LNCaP clone FGC (cell line): ENCODE results near the gene FHL2.

GRCh38 chr2:104656537-104657154 is 197.3 kb upstream of the POU3F3 start:
- RRBS, 2 experiments: no CpG with 5 or more reads among the region's 20 CpGs

GRCh38 chr2:104901384-104901935 is 47.5 kb downstream of the POU3F3 start:
- RRBS, 2 experiments: no CpG with 5 or more reads among the region's 12 CpGs

DNA sequence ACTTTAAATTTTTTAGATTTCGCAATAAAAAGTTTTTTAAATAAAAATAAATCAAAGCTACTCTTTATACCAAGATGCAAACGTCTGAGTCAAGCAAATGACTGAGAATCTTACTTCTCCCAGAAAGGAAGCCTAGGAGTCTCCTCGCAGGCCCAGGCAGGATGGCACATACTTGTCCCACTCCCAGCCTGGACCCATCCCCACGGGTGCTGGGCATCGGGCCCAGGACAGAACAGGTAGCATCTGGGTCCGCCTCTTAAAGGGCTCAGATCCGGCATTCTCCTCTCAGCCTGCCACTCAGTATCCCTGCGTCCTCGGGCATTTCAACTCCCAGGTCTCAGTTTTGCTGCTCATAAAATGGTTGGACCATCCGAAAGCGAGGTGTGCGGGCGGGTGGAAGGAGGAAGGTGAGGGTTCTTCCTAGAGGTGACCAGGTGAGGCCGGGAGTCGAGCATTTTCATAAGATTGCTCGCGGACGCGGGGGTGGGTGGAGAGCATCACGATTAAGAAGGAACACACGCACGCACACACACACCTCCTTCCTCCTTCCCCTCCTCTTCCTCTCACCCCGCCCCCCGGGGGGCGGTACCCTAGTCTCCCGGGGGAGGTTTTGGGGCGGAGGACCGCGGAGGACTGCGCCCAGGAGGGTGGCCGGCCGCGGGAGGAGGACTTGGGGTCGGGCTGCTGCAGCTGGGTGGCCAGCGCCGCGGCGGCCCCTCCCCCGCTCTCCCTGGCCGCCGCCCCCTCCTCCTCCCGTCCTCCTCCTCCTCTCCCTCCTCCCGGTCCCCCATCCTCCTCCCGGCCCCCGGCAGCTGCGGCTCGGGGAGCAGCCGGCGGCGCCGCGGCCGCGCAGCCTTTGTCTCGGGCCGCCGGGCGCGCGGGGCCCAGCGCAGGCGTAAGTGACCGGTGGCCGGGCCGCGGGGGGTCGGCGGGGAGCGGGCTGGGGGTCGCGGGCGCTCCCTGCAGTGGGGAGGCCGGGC is 98.0 kb upstream of the GPR45 start:
- RRBS, 2 experiments: 5 to 6% methylated on average over 26 of the region's 73 CpGs

GRCh38 chr2:105366822-105367407 is 29.6 kb downstream of the C2orf49 start:
- RRBS, 2 experiments: no CpG with 5 or more reads among the region's 5 CpGs

GRCh38 chr2:105377539-105377935 is 21.3 kb downstream of the FHL2 start:
- RRBS, 2 experiments: no CpG with 5 or more reads among the region's 7 CpGs

DNA sequence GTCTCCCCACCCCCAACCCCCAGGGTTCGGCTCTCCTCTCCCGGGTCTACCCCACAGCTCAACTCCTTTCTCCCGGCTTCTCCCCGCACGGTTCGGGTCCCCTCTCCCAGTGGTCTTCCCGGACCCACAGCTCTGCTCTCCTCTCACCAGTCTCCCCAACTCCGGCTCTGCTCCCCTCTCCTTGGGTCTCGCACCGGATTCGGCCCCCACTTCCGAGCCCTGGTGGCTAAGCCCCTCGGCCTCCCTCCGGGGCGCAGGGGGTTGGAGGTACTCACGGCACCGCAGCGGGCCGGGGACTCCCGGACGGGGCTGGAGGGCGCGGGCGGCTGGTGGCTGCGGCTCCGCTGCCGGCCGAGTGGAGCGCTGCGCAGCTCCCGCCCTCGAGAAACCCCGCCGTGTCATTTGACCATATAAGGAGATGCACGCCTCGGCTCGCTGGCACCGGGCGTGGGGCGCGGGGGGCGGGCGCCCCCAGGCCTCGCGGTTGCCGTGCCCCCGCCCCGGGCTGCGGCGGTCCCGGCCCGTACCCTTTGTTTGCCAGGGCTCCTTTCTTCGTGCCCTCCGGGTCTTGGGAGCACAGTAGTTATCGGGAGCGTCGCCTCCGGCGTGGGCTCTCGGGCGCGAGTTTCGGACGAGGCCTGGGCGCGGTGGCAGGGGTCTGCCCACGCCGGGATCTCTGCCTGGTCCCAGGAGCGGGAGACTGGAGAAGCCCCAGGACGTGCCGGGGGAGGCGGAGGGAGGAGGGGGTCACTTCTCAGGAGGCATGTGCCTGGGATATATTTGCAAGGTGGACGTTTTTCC is at the start of gene FHL2:
FHL2 (minus strand) TSS at position 357 of the 801 bp plus-strand sequence.
- RRBS, 2 experiments: 11 to 12% methylated on average over 50 to 59 of the region's 73 CpGs

GRCh38 chr2:105494416-105495032 is 95.7 kb upstream of the FHL2 start:
- RRBS, 2 experiments: no CpG with 5 or more reads among the region's 16 CpGs

- RRBS, 2 experiments: no CpG with 5 or more reads among the region's 6 CpGs
Observed at GRCh38 chr2:105750069-105750690, 5.5 kb downstream of the NCK2 start.

DNA sequence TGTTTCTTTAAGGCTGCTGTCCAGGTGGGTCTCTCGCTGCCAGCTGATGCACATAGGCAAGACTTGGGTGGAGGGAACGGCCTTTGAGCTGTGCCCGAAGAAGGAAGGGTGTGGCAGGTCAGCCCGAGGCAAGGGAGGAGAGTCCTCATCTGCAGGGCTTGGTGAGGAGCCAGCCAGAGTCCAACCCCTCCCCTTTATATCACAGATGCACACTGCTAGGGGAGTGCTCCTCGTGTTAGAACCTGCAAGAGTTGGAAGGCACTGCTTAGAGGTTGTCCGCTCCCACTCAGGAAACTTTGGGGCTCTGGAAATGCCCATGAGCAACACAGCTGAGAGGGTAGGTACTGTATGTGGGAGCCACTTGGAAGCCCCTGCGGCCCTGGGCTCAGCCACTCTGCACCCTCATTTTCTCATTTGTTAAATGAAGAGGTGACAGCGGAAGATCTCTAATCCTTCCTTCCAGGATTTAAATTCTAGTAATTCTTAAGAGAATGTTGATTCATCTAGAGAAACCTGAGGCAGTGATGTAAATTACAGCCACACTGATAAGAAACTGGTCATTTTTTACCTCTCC is 46.1 kb downstream of the NCK2 start:
- RRBS, 2 experiments: no CpG with 5 or more reads among the region's 8 CpGs

- RRBS, 2 experiments: no CpG with 5 or more reads among the region's 13 CpGs
Observed at GRCh38 chr2:105909184-105910006, 156.1 kb upstream of the ECRG4 start.

- RRBS, 2 experiments: no CpG with 5 or more reads among the region's 12 CpGs
Observed at GRCh38 chr2:106159608-106160208, 34.4 kb downstream of the UXS1 start.

DNA sequence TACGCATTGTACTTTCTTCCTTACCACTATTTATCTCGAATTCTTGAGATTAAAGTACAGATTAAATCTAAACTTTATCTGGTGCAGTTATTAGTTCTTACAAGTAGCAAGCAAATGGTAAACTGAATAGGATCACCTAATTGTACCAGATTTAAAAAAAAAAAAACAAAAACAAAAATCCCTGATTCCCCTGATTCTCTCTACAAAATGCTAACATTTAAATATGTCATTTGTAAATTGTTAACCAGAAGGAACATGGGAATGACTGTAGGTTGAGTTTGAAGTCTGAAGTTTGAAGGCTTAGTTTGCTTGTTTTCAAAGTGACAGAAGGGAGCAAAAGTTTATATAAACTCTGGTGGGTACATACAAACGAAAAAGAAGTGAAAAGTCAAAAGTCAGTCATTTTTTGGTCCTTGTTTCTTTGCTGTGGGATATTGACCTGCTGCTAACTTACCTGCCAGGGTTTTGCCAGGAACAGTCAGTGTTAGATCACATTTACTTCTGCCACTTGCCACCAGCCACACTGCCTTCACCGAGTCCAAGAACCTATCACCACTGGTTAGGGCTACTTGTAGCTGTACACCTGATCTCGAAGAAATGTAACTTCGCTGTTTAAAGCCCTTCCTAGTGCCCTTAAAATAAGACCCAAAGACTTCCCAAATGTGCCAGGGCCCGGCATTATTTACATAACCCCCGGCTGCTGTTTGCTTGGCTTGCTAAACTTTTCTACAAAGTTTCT is 79.4 kb downstream of the RGPD3 start:
- RRBS, 2 experiments: no CpG with 5 or more reads among the region's 8 CpGs

- RRBS, 2 experiments: no CpG with 5 or more reads among the region's 10 CpGs
Observed at GRCh38 chr2:106575833-106576496, 88.8 kb downstream of the CD8B2 start.

DNA sequence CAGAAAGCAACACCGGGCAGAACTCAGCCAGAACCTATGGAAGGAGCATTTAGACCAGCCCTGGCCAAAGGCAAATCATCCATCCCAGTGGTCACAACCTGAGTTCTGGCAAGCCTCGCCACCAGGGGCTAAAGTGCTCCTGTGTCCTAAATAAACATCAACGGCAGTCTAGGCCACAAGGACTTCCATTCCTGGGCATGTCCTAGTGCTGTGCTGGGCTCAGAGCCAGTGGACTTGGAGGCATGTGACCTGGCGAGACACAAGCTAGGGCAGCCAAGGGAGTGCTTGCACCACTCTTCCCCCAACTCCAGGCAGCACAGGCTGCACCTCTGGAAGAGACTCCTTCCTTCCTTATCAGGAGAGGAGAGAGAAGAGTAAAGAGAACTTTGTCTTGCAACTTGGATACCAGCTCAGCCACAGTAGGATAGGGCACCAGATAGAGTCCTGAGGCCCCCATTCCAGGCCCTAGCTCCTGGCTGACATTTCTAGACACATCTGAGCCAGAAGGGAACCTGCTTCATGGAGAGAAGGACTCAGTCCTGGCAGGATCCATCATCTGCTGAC is 68.9 kb downstream of the ST6GAL2 start:
- RRBS, 2 experiments: no CpG with 5 or more reads among the region's 4 CpGs

DNA sequence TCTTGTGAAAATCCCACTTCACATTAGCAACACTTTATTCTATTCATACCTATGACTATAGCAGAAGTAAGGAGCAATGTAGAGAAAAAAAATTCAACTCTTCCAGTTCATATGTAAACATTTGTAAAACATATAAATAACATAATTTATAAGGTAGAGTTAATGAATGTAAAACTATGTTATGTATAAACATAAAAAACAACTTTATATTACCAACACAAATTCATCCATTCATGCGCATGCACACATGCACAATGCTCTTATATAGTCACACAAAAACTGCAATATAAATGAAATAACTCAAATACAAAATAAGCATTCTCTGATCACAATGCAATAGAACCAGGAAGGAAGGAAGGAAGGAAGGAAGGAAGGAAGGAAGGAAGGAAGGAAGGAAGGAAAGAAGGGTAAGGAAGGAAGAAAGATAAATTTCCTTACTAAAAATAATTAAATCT is 381.8 kb upstream of the RGPD4 start:
- RRBS, 2 experiments: no CpG with 5 or more reads among the region's 1 CpG

GRCh38 chr2:107746820-107747111 is 79.9 kb upstream of the RGPD4 start:
- RRBS, 2 experiments: no CpG with 5 or more reads among the region's 4 CpGs

DNA sequence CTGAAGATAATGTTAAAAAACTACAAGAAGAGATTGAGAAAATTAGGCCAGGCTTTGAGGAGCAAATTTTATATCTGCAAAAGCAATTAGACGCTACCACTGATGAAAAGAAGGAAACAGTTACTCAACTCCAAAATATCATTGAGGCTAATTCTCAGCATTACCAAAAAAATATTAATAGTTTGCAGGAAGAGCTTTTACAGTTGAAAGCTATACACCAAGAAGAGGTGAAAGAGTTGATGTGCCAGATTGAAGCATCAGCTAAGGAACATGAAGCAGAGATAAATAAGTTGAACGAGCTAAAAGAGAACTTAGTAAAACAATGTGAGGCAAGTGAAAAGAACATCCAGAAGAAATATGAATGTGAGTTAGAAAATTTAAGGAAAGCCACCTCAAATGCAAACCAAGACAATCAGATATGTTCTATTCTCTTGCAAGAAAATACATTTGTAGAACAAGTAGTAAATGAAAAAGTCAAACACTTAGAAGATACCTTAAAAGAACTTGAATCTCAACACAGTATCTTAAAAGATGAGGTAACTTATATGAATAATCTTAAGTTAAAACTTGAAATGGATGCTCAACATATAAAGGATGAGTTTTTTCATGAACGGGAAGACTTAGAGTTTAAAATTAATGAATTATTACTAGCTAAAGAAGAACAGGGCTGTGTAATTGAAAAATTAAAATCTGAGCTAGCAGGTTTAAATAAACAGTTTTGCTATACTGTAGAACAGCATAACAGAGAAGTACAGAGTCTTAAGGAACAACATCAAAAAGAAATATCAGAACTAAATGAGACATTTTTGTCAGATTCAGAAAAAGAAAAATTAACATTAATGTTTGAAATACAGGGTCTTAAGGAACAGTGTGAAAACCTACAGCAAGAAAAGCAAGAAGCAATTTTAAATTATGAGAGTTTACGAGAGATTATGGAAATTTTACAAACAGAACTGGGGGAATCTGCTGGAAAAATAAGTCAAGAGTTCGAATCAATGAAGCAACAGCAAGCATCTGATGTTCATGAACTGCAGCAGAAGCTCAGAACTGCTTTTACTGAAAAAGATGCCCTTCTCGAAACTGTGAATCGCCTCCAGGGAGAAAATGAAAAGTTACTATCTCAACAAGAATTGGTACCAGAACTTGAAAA is 21.2 kb downstream of the GCC2 start:
- RRBS, 2 experiments: no CpG with 5 or more reads among the region's 7 CpGs

DNA sequence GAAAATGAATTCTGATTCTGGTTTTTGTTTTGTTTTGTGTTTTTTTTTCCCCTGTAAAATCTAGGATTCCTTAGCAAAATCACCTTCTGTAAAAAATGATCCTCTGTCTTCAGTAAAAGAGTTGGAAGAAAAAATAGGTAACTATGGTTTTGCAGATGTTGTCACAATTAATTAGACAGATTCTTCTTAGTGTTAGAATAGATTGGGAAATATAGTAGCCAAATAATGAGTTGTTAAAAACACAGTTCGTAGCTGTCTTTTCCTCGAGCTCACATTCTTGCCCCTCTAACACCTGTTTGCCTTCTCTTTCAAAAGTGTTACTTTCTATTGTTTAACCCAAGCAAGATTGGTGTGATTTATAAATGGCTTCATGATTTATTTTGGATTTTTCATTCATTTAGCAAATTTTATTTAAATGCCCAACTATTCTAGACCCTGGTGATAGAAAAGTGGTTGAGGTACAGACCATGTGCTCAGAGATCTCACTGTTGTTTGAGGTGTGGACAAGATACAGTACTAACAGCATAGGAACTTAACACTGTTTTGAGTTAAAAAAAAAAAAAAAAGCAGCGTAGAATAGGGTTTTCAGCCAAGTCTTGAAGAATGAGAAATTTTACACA is 23.9 kb downstream of the GCC2 start:
- RRBS, 2 experiments: no CpG with 5 or more reads among the region's 3 CpGs

DNA sequence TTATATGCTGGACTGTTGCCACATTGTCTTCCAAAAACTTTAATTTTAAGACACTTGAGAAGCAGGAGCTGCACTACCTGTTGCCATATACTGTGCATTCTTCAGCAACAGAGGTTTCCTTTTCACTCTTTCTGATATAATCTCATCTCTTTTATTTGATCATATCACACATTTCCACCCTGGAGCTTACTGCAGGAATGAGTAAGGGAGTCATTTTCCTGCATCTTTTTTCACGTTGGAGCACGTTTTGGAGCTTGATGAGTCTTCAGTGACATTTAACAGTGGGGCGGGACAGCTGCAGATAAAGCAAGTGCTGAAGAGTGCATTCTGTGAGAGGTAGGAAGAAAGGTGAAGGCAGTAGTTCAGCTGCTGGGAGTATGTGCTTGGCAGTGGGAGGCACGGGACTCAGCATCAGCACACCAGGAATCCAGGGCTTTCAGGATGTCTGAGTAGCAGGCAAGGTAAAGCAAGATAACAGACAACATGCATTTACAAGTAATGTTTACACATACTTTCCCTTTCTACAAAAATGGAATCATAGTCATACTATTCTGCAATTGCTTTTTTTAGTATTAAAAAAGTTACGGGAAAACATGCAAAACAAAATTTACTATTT is 4.0 kb downstream of the LIMS1 start:
- RRBS, 2 experiments: no CpG with 5 or more reads among the region's 5 CpGs

DNA sequence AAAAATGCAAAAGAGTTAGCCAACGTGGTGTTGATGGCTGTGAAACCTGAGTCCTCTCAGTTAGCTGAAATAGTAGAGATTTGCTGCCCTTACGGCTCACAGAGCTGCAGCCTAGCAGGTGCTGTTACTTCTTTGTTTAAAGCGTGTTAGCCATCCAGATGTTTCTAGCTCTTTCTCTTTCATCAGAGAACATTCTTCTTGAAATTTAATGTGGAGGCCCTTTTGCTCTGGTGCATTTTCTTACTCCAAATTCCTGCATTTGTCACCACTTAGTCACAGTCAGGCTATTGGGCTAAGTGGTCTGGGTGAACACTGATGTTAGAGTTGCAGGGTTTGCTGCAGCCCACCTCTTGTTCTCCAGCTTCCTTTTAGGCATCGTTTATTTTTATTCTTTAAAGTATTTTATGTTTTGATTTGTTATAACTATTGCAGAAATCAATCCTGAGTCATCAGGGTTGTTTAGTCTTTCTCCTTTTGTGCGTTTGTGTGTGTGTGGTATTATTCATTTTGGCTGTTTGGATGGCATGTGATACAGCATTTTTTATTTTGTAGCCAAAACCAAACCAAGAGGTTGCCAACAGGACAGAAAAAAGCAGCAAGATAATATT is 41.2 kb downstream of the LIMS1 start:
- RRBS, 2 experiments: no CpG with 5 or more reads among the region's 5 CpGs